Ascending aorta (tissue), 1 donor: Measurements from ENCODE around the gene PPM1N.

- PRO-cap, result no peak
These were observed 25.6 kb downstream of the PPP1R37 start for GRCh38 chr19:45118315-45119221.

DNA sequence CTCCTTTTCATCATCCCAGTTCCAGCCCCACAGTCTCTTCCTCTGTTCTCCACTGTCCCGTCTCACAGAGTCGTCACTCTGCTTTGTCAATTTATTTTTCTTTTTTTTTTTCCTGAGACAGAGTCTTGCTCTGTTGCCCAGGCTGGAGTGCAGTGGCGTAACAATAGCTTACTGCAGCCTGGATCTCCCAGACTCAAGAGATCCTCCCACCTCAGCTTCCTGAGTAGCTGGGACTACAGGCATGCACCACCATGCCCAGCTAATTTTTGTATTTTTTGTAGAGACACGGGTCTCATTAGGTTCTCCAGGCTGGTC lies 668 bp upstream of the EXOC3L2 start:
- PRO-cap, result no peak

- PRO-cap, result no peak
These were observed 570 bp downstream of the MARK4 start for GRCh38 chr19:45251377-45252304.

DNA sequence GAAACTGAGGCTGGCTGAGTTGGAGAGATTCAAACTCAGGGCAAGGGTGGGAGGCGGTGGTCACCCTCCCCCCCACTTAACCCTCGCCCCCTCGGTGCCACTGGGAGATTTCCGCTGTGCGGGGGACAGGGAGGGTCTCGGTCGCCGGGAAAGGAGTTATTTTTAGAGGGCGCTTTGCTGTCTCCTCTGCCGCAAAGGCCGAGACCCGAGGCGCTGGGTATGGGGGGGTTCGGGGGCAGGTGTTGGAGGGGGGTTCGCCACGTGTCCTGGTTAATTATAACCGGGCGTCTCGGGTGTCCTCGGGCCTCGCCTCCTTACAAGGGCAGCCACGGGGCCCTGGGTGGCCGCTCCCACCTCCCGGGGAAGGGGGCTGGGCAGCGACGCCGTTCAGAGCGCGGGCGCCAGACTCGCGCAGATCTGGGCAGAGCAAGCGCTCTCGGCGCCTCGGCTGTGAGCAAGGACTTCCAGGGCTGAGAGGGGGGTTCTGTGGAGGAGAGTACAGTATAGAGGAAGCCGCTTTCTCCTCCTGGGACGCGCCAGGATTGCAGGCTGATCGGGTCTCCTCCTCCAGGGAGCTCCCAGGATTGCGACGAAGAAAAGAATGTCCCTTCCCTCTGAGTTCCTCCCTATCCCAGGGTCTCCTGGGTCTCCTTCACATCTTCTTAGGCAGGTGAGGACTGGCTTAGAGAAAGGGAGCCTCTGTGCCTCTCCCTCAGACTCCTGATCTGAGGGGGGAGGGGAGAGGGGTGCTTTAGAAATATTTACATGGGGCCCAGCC lies 974 bp upstream of the CKM start:
- PRO-cap, result no peak

- PRO-cap, result no peak
These were observed 9.4 kb downstream of the PPP1R13L start for GRCh38 chr19:45395325-45396045.

DNA sequence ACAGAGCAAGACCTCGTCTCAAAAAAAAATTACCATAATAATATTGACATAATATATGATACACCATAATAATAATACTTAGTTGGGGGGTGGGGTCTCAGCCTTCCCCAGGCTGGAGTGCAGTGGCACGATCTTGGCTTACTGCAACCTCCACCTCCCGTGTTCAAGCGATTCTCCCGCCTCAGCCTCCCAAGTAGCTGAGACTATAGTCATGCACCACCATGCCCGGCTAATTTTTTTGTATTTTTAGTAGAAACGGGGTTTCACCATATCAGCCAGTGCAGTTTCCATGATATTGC lies 7.1 kb upstream of the ERCC1 start:
- PRO-cap, result no peak

GRCh38 chr19:45498264-45498979 lies at the start of gene PPM1N:
TSS of gene PPM1N (plus strand) at chr19:45498443.
- PRO-cap, result no peak

- PRO-cap, result no peak
These were observed 7.2 kb downstream of the VASP start for GRCh38 chr19:45514433-45514930.

- PRO-cap, result no peak
These were observed 7.9 kb downstream of the VASP start for GRCh38 chr19:45514931-45515733.

DNA sequence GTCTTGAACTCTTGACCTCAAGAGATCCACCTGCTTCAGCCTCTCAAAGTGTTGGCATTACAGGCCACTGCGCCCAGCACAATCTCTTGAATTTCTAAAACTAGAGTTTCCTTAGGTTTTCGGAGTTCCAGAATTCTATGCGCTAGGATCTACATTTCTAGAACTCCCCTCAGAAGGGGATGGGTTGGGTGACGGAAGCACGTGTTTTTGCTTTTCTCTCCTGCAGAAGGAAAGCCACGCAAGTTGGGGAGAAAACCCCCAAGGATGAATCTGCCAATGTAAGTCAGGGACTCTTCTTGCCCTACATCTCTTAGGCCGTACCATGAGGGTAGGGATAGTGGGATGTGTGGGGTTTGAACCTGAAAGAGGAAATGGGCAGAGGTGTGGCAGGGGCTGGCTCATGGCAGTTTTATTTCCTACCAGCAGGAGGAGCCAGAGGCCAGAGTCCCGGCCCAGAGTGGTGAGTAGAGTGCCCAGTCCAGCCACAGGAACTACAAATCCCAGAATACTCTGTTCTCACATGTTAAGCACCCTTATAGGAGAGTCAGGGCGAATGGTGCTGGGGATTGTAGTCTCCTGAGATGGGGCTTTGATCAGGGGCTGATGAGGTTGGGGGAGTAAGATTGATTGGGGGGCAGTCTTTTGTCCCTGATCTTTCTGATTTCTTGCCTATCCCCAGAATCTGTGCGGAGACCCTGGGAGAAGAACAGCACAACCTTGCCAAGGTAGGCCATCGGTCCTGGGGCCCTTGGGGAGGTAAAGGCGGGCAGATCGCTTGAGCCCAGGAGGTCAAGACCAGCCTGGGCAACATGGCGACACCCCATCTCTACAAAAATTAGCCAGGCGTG lies 16.4 kb downstream of the VASP start:
- PRO-cap, result no peak

DNA sequence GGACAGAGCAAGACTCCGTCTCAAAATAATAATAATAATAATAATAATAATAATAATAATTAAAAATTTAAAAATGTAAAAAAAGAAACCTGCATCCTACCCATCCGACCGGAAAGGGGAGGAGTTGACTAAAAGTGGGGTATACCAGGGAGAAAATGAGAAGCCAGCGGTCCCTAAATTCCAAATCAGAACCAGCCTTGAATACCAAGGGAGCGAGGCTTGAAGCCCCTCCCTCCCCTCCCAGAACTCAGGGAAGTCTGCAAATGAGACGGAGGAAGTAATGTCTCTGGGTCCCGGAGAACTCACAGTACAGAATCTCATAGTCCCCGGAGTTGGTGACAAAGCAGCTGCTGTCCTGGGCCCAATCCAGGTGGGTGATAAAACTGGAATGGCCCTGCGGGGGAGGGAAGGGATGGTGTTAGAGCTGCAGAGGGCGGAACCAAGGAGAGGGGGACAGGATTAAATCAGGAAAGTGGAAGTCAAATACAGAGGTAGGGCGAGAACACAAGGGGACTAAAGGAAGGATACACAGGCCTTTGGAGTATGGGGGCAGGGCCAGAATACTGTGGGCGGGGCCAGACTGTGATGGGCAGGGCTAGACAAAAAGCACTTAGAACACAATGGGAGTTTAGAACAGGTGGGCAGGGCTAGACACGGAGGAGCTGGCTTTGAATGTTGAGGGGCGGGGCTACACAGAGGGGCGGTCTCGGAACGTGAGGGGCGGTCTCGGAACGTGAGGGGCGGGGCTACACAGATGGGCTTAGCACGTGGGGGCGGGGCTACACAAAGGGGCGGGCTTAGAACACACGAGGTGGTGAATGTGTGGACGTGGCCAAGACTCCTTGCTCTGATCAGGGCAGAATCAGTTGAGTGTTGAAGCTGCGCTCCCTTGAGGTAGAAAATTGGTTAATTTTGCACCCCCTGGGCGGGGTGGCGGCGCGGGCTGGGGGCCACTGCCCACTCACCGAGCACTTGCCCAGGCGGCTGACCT lies 13.8 kb upstream of the GPR4 start:
- PRO-cap, result no peak

DNA sequence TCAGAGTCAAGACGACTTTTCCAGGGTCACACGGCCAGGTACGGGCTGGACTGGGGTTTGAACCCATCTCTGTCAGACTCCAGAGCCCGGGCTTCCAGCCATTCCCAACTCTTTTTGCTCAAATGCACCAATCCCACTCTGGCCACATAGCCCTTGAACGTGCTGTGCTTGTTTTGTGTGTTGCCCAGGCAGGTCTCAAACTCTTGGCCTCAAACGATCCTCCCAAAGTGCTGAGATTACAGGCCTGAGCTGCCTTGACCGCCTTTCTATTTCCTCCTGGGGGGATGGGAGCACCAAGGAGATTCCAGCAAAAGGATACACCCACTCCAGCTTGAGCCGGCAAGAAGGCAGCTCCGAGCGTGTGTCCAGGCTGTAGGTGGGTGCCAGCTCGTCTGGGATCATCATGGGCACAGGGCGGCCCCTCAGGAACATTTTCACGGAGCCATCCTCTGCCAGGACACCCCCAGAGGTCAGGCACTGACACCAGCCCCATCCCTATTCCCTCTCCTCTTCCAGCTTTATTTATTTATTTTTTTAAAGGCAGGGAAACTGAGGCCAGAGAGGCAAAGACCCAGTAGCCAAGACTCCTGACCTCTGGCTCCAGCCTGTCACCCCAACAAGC lies 900 bp downstream of the EML2 start:
- PRO-cap, result no peak

DNA sequence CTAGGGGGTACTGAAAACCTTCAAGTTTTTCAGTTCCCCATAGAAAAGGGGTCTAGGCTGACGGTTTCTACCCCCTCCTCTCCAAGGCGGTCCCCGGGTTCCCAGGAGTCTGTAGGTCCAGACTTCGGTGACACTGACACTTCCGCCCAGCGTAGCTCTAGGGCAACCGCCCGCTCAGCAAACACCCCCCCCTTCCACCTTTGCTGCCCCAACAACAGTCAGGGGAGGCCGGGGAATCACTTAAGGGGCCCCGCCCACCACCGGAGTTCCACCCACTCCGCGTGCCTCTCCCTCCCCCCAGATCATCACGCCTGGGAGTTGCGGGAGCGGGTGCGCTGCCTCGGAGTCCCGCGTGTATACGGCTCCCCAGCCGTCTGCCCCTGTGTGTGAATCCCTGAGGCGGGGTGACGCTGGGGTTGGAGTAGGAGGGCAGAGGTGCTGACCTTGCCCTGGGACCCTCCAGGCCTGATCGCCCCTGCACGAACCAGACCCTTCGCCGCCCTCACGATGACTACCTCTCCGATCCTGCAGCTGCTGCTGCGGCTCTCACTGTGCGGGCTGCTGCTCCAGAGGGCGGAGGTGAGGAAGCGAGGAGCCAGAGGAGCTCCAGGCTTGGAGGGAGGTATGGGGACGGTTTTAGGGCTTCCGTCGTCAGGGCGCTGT lies 1.1 kb downstream of the GIPR start:
- PRO-cap, result no peak

GRCh38 chr19:45717130-45718034 lies 13.3 kb downstream of the FBXO46 start:
- PRO-cap, result bidirectional peak, plus-strand start at chr19:45717526, minus-strand start at chr19:45717348; unidirectional peak, plus-strand start at chr19:45717717

DNA sequence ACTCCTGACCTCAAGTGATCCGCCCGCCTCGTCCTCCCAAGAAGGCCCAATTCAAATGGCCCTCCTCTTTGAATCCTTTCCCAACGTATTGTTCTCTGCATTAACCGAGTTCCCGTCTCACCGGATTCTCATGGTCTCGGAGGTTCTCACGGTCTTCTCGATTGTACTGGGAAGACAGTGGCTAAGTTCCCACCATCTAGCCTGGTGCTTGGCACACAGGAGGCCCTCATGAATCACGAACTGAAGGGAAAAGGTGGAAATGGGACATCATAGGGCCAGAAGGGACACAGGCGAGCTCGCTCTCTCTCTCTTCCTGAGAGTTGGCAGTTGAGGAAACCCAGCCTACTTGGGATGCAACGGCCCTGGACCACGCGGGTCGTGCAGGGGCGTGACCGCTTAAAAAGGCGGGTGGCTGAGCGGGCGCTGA lies 412 bp upstream of the MEIOSIN start:
- PRO-cap, result no peak

DNA sequence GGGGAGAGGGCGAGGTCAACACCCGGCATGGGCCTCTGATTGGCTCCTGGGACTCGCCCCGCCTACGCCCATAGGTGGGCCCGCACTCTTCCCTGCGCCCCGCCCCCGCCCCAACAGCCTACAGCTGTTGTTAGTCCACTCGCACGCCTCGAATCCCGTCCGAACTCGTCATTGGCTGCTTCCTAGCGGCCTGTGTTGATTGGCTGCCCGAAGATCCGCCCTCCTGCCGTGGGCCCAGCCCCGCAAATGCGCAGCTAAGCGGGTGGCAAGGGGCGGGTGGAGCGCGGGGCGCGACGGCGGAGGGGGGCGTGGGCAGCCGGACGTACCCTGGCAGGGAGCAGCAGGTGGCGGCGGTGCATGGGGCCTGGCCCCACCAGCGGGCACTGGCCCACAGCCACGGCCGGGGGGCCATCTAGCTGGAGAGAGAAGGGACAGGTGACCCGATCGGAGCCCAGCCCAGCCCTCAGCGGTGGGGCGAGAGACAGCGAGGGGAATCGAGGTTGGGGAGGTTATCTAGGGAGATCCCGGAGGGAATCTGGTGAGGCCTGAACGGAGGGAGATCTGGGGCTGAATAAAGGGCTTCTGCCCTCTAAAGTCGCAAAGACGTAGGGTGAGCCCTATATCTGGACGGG lies 1.7 kb upstream of the SIX5 start:
- PRO-cap, result no peak

GRCh38 chr19:45822884-45823566 lies 7.9 kb upstream of the RSPH6A start:
- PRO-cap, result no peak

- PRO-cap, result no peak
These were observed 16.1 kb upstream of the RSPH6A start for GRCh38 chr19:45831262-45831598.

- PRO-cap, result no peak
These were observed 10.7 kb downstream of the SYMPK start for GRCh38 chr19:45852217-45852720.

GRCh38 chr19:45878957-45879720 lies 6.8 kb downstream of the IRF2BP1 start:
- PRO-cap, result no peak